ENCODE results near the gene SLC45A1.

DNA sequence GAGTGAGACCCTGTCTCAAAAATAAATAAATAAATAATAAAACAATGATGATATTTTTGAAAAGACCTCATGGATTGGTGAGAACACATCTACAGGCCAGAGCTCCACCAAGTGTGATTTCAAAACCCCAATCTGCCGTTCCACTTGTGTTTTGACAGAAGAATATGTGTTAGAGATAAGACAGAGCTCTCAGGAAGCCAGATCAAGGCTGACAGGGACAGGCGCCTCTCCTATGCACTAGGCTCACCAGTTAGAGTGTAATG is 110.6 kb upstream of the ERRFI1 start:
- PRO-cap: no peak

GRCh38 chr1:8154612-8155090 is 128.5 kb upstream of the ERRFI1 start:
- PRO-cap: no peak

- PRO-cap: no peak
Observed at GRCh38 chr1:8184226-8184651, 133.7 kb upstream of the SLC45A1 start.

- PRO-cap: no peak
Observed at GRCh38 chr1:8211722-8212477, 106.0 kb upstream of the SLC45A1 start.

- PRO-cap: no peak
Observed at GRCh38 chr1:8274385-8274843, 43.5 kb upstream of the SLC45A1 start.

- PRO-cap: bidirectional peak, plus-strand start at chr1:8318114, minus-strand start at chr1:8318044
Observed at GRCh38 chr1:8317668-8318234, at the start of gene SLC45A1. SLC45A1 (plus strand) TSS chr1:8318114.

GRCh38 chr1:8347610-8348149 is 29.8 kb downstream of the SLC45A1 start:
- PRO-cap: no peak

GRCh38 chr1:8355021-8355859 is 37.3 kb downstream of the SLC45A1 start:
- PRO-cap: no peak

DNA sequence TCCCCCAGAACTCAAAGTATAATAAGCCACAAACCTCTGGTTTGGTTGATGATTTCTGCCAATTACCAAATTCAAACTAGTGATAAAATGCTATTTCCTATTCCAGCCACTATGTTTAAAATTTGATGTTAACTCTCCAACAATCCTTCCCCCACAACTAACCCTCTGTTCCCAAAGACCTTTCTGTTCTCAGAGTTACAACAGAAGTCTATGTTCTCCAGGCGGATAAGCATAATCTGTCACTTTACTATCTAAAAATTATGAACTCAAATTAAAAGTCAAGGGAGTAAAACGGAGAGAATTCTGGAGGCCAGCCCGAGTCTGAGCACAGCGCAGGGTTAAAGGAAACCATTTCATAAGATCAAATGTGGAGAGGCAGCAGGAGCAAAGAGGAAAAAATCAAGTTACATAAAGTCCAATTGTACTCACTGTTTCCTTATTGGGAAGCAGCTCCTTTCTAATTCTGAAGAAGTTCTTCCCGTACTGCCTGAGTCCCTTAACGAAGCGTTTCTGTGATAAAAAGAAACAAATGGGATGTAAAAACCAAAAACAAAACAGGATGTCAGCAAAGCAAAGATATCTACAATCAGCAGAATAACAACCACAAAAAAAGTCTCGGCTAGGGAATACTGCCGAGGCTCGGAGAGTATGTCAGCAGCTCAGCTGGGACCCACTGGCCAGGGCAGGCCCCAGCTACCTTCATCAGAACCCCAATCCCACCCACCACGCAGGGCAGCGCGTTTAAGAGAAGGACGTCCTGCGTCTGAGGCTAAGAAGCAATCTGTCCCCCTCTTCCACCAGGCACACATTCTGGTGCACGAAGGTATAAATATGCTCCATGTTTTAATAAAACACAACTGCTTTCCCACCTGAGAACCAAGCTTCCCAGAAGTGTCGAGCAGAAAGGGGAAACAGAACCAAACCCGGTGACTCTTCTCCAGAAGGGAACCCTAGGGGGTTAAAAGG is 104.7 kb downstream of the SLC45A1 start:
- PRO-cap: bidirectional peak, plus-strand start at position 356 of the sequence, minus-strand start at position 363 of the sequence; bidirectional peak, plus-strand start at position 606 of the sequence, minus-strand start at position 512 of the sequence

DNA sequence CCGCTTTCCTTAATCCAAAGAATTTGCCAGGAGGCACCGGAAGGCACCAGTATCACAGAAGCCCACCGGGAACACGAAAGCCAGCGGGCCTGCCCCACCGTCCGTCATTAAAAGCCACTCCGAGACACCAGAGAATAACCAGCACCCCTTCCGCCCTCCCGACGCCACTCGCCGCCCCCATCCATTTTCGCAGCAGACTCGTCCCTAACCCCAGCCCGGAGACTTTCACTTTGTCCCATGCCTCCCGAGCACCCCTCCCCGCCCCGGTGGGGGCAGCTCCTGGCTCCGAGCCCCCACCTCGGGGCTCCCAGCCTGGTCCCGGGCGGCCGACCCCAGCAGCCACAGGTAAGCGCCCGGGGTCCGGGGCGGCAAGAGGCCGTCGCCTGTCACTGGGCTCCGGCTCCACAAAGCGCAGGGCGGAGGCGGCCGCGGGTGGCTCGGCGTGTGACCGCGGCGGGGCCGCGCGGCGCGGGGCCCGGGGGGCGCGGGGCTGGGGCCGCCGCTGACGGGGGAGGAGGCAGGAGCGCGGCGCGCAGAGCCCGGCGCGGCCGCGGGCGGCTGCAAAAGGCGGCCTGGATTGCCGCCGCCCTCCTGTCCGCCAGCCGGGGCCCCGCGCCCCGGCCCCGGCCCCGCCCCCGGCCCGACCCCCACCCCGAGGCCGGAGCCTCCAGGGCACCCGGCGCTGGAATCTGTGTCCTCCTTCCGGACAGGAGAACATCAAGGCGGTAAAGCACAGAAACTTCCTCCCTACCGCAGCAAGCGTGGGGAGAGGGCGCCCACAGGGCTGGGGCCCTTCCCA is 105.5 kb downstream of the SLC45A1 start:
- PRO-cap: bidirectional peak, plus-strand start at position 195 of the sequence, minus-strand start at position 109 of the sequence; bidirectional peak, plus-strand start at position 563 of the sequence, minus-strand start at position 446 of the sequence

DNA sequence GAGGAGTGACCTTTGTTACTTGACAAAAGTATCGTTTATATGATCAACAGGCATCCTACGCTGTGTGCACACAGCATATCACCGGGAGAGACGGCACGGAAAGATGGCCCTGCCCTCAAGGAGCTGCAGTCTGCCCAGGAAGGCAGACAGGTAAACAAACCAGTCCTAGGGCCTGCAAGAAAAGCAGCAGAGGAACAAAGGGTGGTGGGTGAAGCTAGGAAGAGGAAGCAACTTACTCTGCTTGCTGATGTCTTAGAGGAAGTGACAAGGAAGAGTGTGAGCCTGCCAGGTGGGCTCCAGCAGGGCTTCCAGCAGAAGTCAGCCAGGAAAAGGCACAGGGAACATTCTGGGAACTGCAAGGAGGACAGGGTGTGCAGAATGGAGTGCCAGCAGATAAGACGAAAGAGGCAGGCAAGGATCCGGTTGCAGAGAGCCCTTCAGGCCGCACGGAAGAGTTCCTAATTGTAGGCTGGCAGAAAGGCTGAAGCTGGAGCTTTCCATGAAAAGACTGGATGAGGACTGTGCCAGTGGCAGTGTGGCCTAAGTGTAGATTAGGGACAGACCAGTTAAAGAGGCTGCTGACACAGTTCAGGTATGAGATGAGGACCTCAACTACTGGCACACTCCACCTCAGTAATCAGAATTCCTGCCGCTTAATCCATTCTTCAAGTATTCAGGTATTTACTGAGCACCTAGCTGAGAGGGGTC is 106.8 kb downstream of the SLC45A1 start:
- PRO-cap: bidirectional peak, plus-strand start at position 530 of the sequence, minus-strand start at position 320 of the sequence

DNA sequence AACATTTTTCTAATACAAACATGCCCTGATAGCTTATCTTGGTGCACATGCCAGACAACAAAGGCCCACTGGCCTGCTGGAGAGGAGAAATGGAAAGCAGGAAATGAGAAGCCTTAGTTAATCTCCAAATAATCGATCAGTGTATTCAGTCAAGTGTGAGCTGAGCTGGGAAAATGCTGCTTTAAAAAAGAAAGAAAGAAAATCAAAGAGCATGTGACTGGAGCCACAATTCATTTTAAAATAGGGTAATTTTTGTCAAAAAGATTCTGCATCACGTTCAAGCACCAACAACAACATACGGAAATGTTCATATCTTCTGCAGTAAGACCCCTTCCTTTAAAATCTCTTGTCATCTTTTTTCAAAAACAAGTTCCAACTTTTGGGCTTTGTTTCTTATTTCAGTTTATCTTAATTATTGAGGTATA is 245.7 kb downstream of the RERE start:
- PRO-cap: no peak

- PRO-cap: no peak
Observed at GRCh38 chr1:8595072-8595421, 222.4 kb downstream of the RERE start.

DNA sequence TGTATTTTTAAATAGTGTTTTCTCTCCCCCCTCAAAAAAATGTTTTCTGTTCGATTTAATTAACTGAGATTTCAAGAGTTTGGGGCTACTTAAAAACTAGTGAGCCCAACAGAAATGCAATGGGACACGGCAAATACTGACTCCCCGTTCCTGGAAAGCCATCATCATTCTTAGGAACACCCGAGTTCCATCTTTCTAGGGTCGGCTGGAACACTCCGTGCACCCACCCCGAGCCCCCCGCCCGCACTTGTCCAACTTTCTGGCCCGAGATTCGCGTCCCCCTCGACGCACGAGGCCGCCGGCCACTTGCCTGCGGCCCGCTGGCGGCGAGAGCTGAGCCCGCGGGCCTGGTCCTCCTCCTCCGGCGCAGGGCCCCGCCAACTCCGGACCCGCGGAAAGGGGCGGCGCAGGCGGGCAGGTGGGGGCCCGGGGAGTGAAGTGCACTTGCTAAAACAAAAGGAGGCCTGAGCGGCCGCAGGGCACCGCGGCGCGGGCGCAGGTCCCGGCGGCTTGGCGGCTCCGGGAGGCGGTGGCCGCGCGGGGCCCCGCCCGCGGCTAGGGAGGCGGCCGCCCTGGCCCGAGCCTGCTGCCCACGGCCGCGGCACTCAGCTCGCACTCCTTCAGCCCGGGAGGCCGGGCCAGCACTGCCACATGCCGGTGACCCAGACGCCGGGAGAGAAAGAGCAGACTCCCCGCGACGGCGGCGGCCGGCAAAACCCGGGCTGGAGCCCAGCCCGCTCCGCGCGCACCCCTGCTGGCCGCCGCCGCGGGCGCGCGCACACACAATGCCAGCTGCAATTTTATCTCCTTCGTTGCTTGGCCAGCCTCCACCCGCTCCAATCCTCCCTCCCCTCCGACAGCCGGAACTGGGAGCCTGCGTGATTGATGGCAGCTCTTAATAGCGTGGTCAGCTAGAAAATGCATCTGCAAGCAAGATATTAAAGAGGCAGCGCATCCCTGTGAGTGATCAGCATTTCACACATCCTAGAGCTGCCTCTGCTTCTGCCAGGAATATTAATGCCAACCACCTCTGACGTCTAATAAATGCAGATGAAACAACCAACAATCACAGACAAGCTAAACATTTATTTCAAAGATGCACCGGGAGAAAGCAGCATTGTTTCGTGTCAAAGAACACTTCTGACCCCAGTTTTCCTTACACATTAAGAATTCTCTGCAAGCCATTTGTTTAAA is 114.3 kb downstream of the RERE start:
- PRO-cap: bidirectional peak, plus-strand start at position 615 of the sequence, minus-strand start at position 646 of the sequence

DNA sequence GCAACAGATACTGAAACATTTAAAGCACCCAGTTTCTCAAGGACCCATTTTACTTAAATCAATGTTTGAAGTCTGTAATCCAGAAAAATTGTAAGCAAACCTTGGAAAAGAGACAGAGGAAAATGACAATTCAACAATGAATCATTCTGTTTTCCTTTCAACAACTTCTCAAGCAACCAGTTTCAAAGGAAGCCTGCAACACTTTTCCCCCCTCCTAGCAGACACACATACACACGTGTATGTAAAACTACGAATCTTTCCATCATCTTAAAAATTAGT is 1.2 kb downstream of the RERE start:
- PRO-cap: no peak

GRCh38 chr1:8829353-8829848 is 12.0 kb upstream of the RERE start:
- PRO-cap: no peak

GRCh38 chr1:9072055-9072476 is 2.6 kb upstream of the SLC2A5 start:
- PRO-cap: no peak

GRCh38 chr1:9074926-9075640 is 5.6 kb upstream of the SLC2A5 start:
- PRO-cap: no peak

DNA sequence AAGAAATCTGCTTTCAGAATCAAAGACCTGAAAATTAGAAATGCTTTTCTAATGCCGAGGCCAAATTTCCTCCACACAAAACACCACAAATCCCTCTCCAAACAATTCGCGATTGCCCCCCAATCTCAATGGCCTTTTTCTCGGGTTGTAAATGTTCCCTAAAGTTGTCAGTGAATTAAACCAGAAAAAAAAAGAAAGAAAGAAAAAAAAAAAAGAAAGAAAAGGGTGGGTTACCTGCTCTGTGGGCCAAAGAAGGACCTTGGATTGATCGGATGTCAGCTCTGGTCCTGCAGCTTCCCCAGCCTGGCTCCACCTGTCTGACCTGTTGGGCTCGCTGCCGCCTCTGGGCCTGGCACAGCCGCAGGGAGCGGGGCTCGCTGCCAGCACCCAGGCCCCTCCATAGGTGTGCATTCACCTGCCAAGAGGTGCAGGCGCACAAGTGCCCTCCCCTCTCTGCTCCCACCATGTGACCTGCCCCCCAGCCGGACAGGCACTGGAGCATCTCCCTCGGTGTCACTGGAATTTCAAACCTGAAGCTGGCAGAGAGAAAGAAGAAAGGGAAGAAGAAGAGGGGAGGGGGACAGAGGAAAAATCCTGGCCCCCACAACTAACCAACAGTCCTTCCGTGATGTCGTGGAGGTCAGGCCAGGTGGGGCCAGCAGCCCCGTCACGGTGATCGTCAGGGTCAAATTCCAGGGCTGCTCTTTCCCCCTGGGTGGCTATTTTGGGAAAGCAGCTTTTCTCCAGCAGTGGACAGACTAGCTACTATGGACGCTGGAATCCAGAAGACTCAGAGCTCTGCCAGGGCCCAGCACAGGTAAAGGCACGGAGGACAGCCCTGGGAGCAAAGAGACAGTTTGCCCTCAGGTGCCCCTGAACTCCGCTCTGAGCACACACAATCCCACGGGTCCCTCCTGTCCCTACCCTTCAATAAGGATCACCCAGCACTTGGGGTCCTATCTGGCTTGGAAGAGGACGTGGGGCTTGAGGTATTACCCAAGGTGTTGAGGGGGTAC is 33.2 kb upstream of the GPR157 start:
- PRO-cap: no peak

DNA sequence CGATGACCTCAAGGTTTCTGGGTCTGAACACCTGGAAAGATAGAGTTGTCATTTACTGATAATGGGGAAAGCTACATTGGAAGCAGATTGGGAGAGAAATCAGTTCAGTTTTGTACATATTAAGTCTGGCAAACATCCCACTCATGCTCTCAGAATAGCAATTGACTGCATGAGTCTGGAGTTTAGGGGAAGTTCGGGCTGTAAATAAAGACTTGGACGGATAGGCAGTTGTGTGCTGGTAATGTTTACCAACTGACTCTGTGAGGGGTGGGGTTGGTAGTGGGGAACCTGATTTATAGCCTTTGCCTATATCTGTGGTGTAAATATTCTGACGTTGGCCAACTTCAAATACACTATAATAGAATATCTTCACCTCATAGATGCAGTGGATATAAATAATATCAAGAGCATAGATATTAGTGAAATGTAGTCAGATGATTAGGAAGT is 4.0 kb downstream of the H6PD start:
- PRO-cap: no peak

Measured in left ventricle myocardium (tissue), 1 donor.